WTC11 (cell line): ENCODE measurements around the gene ZNF816.

DNA sequence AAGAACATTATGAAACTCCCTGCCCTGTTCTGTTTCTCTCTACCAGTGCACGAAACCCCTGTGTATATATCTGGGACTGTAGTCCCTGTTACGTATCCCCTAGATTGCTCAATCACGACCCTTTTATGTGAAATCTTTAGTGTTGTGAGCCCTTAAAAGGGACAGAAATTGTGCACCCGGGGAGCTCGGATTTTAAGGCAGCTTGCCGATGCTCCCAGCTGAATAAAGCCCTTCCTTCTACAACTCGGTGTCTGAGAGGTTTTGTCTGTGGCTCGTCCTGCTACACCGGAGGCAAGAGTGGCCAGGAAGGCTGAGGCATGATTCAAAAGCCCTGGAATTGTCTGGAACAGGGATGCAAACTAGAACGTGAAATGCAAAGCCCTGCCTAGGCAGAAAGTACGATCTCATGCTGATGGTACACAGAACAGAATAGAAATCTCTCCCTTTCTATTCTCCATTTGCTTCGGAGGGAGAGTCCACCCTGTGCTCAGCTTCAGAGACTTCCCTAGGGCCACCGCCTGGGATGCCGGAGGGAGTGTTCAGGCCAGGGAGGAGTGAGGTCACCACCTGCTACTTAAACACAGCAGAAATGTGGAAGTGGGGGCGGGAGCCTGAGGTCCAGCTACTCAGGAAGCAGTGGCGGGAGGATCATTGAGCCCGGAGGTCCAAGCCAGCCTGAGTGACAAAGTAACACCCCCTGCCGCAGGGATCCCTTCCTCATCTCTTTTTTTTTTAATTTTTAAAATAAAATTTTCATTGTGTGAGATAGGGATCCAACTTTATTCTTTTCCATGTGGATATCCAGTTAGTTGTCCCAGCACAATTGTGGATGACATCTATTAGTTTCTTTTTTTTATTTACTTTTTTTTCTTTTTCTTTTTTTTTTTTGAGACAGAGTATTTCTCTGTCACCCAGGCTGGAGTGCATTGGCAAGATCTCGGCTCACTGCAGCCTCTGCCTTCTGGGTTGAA, 894 bp upstream of the ZNF888 start:
- PRO-cap: no peak

DNA sequence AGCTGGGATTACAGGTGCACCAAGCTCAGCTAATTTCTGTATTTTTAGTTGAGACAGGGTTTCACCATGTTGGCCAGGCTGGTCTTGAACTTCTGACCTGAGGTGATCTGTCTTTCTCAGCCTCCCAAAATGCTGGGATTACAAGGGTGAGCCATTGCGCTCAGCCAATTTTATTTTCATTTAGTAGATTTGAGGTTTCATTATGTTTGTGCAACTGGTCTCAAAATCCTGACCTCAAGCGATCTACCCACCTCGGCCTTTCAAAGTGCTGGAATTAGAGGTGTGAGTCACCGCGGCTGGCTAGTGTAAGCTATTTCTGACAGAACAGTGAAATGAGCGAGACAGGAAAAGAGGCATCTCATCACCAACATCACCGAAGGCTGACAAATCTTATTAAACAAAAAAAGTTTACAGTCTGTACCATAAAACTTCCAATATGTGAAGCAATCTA, 12.1 kb upstream of the ZNF888 start:
- PRO-cap: no peak

- PRO-cap: unidirectional peak, plus-strand start at chr19:52962419; bidirectional peak, plus-strand start at chr19:52962511, minus-strand start at chr19:52962512; bidirectional peak, plus-strand start at chr19:52963106, minus-strand start at chr19:52962881
Observed at GRCh38 chr19:52961848-52963258, at the start of gene ZNF816. Gene ZNF816, minus strand, starts transcription at chr19:52962881.

DNA sequence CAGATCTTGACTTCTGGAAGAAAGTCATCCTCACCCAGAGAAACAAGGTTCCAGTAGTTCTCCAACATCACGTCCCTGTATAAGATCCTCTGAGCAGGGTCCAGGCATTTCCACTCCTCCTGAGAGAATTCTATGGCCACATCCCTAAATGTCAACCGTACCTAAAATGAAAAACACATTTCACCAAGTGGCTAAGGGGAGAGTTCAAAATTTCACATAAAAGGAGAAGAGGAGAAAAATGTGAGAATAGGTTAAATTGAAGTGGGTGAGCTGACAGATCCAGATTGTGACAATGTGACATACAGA, 28.2 kb downstream of the ZNF160 start:
- PRO-cap: no peak

- PRO-cap: no peak
Observed at GRCh38 chr19:53566479-53566958, 28.6 kb downstream of the ZNF331 start.

- PRO-cap: unidirectional peak, minus-strand start at chr19:53621971
Observed at GRCh38 chr19:53621704-53622503, 9.9 kb upstream of the DPRX start.

DNA sequence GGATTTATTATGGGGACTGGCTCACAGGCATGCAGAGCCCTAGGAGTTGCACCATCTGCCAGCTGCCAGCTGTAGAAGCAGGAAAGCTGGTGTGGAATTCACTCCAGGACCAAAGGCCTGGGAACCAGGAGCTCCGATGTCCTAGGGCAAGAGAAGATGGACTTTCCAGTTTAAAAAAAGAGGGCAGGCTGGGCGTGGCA, 6.6 kb upstream of the NLRP12 start:
- PRO-cap: bidirectional peak, plus-strand start at position 101 of the sequence, minus-strand start at position 77 of the sequence

DNA sequence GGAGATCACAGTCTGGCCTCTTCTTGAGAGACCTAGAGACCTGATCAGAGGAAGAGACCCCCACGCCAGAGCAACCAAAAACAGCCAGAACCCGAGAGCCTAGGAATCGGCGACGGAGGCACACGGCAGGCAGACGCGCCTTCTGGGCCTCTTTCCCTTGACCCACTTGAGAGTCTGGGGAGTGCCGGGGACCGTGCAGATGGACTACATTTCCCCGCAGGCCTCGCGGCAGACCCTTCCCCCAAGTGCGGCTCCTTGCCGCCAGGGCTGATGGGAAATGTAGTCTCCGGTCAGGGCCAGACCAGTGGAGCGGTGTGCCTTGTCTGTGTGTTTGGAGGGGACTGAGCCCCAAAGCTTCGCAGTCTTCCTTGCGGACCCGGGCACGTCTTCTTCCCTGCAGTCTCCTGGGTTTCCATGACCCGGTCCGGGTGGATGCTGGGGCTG, 1.0 kb upstream of the CACNG7 start:
- PRO-cap: bidirectional peak, plus-strand start at position 304 of the sequence, minus-strand start at position 142 of the sequence

DNA sequence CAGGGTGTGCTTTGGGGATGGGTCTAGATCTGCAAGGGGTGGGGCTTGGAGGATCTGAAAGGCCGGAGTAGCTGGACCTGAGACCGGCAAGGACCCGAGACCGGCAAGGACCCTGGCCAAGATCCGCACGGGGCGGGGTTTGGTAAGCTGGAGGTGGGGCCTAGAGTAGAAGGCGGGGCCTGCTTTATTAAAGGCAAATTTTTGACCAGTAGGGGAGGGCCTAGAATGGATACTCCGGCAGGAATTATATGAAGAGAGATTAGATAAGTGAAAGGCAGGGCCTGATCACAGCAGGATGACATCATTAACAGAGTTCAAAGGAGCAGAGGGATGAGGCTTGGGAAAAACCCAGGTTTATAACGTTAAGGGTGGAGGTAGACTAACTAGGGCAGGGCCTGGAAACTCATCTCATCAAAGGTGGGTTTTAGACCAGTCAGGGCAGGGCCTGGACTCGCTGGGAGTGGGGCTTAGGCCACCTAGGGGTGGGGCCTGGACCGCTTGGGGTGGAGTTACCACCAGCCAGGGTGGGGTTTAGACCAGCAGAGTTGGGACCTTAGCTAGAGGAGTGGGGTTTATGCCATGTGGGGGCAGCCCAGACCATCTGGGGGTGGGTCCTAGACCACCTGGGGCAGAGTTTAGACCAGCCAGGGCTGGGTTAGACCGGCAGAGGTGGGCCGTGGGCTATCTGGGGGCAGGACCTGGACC, 10.4 kb upstream of the CACNG6 start:
- PRO-cap: no peak

GRCh38 chr19:54102964-54103690, 472 bp downstream of the NDUFA3 start:
- PRO-cap: bidirectional peak, plus-strand start at chr19:54103131, minus-strand start at chr19:54103136

- PRO-cap: no peak
Observed at GRCh38 chr19:54114210-54114772, 1.2 kb downstream of the TFPT start.

- PRO-cap: no peak
Observed at GRCh38 chr19:54143896-54144375, 6.4 kb downstream of the CNOT3 start.

GRCh38 chr19:54173480-54173929, 545 bp upstream of the TMC4 start:
- PRO-cap: no peak

DNA sequence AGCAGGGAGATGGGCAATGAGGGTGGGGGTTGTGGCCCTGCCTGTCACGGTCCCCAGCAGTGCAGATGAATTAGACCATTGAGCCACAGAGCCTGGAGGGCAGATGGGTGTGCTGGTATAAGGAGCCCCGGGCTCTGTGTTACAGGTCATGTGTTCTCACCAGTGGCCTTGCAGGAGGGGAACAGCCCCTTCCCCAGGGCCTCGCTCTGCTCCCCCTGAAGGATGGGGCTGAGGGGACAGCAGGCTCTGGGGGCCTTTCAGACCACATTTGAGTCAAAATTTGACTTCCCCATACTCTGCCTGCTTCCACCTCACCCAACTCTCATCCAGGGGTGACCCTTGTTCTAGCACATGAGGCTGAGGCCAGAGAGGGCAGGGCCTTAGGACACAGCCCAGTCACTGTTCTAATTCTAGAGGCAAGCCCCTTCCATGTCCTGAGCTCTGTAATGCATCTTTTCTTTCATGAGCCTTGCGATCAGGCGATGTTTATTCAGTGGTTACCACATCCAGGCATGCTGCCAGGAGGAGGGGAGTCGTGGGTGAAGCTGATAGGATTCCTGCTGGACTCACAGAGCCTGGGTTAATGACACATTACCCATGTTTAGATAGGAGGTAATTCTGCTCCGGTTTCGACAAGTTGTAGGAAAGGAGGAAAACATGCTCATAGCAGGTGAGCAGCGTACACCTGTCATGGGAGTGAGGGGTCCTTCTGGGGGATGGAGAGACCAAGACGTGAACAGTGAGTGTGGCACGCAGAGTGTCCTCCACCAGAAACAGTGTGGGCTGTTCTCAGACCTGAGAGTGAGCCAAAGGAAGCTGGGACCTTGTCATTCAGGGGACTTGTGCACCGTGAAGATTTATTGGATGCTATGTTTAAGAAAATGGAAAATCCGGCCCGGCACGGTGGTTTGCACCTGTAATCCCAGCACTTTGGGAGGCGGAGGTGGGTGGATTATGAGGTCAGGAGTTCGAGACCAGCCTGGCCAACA, 9.2 kb downstream of the RPS9 start:
- PRO-cap: no peak

- PRO-cap: no peak
Observed at GRCh38 chr19:54285243-54286043, 4.5 kb upstream of the LILRB2 start.

GRCh38 chr19:54345883-54346450, 7.0 kb upstream of the LILRA4 start:
- PRO-cap: no peak

DNA sequence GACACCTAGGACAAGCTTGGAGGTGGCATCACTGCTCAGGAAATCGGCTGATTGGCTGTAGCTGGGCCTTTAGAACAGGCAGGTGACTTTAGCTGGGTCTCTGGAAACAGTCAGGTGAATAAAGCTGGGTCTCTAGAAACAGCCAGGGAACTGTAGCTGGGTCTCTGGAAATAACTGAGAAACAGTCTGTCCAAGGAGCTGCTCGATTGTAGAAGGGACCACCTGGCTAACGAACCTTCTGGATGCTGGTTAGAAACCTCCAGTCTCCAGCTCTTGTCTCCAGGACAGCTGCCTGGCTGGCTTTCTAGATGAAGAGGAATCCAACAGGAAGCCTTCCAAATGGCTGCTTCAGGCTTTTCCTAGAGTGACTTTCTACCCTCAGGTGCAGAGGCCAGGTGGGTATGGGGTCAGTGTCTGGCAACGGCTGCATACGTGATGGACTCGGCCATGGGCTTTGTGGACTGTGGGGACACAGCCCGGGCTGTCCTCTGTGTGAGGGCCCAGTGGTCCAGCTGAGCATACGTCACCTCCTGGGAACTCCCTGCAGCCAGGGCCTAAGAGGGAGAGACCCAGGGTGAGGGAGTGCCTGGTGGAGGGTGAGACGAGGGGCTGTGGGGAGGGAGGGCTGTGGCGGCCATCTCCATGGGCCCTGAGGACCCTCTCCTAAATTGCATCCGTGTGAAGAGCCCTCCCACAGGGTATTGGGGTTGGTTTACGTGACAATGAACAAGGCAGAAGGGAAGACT, 9.7 kb downstream of the LAIR1 start:
- PRO-cap: no peak

DNA sequence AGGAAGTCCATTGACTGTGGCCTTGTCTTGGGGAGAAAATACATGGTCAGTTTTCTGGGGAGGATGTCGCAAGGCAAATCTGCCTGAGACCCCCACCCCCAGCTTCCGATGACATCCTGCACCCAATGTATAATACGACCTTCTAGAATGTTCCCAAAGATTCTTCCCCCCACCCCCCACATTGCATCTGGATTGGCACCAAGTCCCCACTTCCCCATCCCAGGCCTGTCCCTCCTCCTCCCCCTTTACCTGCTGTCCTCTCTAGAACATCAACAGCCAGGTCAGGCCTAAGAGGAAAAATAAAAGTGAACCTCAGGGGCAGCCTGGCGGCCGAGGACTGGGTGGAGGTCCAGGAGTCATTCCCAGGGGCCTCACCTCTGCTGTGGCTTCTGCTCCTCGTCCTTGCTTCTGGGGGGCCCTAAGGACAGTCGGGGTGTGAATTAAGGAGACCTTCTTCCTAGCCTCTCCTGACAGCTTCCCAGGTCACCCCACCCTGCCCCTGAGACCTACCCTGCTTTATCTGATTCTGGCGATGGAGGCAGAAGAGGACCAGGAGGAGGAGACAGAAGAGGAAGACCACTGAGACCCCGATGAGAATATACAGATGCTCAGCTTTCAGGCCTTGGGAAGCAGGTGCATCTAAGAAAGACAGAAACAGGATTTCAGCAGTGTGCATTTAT, 8.6 kb downstream of the LAIR1 start:
- PRO-cap: no peak

GRCh38 chr19:54417932-54419126, 3.1 kb downstream of the TTYH1 start:
- PRO-cap: no peak

GRCh38 chr19:54443086-54443652, 5.8 kb upstream of the LENG8 start:
- PRO-cap: no peak